Colon Carcinoma Metastatic in the Brain (tissue), 2 donors: ENCODE results near the gene MAP3K6.

DNA sequence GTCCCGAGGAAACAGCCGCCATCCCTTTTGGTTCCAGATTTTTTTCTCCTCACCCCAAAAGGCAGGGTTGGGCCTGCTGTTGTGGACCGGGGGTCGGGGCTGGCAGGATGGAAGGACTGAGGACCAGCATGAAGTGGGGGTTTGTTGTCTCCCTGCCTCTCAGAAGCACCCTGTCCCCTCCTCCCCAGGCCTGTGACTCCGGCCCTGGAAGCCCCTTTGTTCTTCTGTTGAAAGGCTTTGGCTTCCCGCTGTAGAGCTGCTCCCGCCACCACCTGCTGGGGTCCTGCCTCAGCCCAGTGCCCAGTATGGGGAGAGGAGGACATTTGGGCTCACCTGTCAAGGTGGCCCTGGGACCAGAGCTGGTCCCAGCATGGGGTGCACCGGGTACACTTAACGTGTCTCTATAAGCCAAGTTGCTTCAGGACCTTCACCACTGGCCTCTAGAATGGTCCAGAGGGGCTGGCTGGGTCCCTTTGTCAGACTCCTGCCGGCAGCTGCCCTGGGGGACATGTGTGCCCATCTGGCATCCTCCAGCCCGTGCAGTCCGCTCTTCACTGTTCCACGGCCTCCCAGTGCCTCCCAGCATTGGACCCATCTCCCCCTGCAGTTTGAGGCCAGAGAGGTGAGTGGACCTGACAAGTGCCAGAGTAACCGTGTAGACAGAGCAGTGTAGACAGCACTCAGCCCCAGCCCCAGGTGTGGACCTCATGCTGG is 6.2 kb upstream of the SYTL1 start:
- PRO-cap, 2 experiments: no peak in any of the 2 experiments

GRCh38 chr1:27342471-27342901 is 664 bp downstream of the SYTL1 start:
- PRO-cap, 2 experiments: no peak in any of the 2 experiments

GRCh38 chr1:27350294-27350946 is 8.6 kb downstream of the SYTL1 start:
- PRO-cap, 2 experiments: no peak in any of the 2 experiments

DNA sequence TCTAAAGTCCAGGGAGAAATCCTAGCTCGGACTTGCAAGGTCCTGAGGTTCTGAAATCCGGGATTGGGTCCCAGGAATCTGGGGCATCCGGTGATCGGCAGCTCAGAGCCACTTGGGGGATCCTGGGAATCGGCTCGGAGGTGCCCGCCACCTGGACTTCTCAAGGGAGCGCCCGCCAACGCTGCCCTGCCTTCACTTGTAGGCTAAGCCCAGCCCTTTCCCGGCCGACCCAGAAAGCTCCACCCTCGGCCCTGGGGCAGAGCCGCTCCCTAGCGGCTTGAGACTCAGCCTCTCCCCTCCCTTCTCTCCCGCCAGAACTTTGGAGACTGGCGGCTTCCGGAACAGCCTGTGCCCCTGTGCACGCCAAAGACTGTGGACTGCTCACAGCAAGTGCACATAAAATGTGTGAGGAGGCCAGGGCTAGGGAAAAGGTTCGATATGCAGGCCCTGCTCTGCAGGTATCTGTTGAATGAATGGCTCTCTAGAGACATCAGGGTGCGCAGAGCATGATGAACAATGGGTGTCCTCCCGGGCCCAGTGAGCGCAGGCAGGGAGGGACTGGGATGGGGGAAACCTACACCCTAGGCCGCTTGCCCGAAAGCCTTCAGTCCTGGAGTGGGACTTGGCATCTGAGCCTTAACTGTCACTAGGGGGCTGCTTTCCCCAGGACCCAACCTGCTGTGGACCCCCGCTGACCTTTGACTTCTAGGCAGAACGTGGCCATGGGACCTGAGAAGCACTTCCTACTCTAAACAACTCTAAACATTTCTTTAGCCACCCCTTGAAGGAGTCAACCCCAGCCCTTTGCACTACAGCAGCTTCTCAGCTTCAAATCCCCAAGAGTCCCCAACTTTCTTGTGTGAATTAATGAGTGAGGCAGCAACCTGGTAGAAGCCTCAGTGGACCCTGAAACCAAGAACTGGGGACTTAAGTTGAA is at the start of gene MAP3K6:
TSS of gene MAP3K6 (minus strand) at position 200 of the 937 bp plus-strand sequence.
- PRO-cap, 2 experiments: peak in 2 of 2 experiments; most common plus-strand start position 316 of the sequence (in 1); most common minus-strand start position 198 of the sequence (in 2)

DNA sequence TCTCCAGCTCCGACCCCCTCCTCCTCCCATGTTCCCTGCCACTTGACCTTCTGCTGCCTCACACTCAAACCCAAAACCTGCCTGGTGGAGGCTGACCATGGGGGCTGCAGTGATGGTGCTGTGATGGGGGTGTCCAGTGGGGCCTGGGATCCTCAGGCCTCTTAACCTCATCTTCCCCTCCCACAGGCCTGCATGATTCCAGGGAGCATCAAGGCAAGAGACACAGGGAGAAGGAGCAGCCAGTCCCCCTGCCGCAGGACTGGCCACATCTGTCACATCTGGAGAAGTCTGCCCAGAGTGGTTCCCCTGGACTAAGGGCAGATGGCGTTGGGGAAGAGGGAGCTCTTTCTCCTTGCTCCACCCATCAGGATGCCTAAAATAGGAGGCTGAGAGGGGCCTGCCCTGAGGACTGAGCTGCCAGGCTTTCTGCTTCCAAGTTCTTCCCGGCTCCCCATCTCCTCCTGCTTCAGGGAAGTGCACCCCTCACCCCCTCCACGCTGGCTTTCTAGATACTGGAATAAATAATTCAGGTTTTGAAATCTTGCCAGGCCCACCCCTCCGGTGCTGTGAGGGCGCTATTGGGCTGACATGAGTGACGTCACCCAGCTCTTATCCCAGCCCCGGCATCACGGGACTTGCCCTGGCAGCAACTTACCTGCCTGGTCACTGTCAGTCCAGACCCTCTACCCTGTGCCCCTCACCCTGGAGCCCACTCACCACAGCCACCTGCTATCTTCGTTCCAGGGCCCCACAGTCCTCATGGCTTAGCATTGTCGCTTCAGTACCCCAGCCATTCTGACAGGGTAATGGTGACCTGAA is 1.1 kb upstream of the GPR3 start:
- PRO-cap, 2 experiments: no peak in any of the 2 experiments

DNA sequence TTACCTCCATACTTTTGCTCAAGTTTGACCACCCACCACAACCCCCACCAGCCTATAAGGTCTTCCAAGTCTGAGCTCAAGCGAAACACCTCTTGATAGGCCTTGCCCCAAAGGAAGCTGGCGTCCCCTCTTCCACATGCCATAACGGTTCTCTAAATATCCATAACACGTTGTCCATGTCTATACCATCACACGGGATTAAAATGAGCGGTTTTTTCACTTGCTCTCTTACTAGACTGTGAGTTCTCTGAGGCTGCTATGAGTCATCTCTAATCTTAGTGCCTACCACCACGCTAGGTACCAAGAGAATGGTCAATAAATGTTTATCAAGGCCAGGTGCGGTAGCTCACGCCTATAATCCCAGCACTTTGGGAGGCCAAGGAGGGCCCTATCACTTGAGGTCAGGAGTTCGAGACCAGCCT is 41.0 kb downstream of the WASF2 start:
- PRO-cap, 2 experiments: no peak in any of the 2 experiments

- PRO-cap, 2 experiments: no peak in any of the 2 experiments
These were observed 11.8 kb downstream of the WASF2 start for GRCh38 chr1:27478124-27478593.

DNA sequence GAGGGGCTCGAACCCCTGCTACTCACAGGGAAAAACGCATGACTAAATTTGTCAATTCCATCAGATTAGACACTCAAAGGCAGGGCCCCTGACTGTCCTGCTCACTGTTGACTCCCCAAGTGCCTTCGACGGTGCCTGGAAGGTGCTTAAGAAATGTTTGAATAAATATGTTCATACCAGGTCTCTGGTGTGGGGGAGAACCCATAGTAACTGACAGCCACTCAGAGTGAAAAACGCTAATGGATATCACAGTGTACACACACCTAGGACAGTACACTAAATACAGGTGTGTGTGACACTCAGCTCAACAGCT is 39.7 kb upstream of the WASF2 start:
- PRO-cap, 2 experiments: no peak in any of the 2 experiments

DNA sequence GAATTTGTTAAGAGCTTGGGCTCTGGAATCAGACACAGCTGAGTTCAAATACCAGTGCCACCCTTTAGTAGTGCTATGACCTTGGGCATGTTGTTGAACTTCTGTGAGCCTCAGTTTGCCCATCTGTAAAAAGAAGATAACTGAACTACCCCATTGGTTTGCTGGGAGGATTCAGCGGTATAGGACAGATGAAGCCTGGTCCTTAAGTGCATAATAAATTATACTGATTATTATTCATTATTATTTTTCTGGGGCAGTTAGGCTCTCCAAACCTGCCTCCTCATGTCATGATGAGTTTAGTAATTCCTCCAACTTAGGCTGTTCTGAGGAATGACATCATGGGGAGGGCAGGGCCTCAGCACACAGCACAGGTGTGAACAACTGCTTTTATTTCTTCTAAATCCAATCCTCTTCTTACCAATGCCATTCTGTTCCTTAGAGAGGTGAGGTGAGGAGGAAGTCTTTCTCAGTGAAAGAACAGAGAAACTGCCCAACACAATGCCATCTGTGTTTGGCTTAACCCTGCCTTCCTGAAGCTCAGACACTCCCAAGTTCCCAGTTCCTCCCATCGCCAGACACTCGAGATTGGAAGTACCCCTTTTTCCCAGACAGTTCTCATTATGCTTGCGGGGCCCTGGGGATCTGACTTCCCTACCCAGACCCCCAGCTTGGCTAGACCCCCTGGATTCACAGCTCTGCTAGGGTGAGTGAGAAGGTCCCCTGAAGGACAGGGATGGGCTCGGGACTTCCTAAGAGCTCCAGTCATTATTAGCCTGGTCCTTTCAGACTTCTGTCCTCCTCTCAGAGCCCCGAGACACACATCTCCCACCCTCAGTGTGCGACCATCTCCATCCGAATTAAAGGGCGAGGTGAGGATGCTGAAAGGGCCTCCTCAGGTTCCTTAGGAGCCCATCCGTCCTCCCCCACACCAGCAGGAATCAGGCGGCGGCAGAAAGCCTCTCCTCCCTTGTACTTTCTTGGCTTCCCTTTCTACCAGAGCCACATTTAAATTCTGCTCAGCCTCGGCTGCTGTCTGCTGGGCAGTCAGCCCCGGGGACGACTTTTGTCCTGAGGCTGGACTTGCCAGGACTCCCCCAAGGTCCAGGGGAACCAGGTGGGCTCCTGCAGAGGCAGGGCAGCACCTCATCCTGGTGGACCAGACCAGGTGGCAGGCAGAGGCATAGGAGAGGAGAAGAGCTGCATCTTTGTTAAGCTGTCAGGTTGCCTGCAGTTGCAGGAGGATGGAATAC is 45.6 kb upstream of the WASF2 start:
- PRO-cap, 2 experiments: no peak in any of the 2 experiments

DNA sequence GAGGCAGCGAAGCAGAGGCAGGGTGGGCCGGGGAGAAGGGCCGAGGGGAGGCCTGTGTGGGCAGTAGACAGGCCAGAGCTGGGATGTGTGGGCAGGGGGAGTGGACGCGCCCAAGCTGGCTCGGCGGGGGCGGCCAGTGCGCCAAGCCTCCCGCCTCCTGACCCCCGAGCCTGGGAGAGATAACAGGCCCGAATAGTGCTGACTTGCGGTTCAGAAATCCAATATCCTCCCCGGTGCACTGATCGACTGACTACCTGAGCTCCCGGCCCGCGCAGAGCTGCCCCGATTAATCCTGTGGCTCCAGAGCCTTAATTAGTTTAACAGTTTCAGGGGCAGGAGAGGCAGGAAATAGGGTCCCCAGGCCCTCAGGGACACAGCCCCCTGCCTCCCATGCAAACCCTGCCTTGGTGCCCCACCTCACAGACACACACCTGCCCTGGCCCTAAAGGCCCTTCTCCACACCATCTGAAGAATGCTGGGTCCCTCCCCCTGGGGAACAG is 41.8 kb downstream of the AHDC1 start:
- PRO-cap, 2 experiments: no peak in any of the 2 experiments

DNA sequence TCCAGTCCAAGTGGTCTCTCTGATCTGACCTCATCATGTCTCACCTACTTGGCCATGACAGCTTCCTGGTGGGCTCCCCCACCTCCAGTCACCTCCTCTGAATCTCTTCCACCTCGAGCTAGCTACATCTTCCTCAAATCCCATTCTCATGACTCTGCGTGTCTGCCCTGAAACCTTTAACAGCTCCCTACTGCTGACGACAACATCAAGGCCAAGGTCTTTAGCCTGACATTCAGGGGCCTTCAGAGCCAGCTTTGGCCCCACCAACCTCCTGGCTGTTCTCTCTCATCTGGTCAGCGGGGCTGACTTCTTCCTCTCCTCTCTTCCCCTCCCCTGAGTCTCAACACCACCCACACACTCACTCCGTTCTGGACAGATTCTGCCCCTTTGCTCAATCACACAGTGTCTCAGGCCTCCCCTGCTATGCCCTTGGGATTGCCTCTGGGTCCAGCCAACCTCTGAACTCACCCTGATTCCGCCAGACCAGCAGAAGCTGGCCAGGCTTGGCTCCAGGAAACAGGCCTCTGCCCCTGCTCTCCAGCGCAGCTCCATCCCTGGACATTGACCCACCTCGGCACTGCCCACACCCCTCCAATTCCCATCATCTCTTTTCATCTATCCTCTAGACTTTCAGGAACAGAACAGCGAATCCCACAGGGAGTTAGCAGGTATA is 22.2 kb downstream of the AHDC1 start:
- PRO-cap, 2 experiments: no peak in any of the 2 experiments

GRCh38 chr1:27599701-27600915 is 3.8 kb downstream of the AHDC1 start:
- PRO-cap, 2 experiments: no peak in any of the 2 experiments

- PRO-cap, 2 experiments: peak in 1 of 2 experiments; most common plus-strand start chr1:27601975 (in 1)
These were observed 2.1 kb downstream of the AHDC1 start for GRCh38 chr1:27601391-27602767.

- PRO-cap, 2 experiments: no peak in any of the 2 experiments
These were observed 2.1 kb downstream of the FGR start for GRCh38 chr1:27632574-27633635.

DNA sequence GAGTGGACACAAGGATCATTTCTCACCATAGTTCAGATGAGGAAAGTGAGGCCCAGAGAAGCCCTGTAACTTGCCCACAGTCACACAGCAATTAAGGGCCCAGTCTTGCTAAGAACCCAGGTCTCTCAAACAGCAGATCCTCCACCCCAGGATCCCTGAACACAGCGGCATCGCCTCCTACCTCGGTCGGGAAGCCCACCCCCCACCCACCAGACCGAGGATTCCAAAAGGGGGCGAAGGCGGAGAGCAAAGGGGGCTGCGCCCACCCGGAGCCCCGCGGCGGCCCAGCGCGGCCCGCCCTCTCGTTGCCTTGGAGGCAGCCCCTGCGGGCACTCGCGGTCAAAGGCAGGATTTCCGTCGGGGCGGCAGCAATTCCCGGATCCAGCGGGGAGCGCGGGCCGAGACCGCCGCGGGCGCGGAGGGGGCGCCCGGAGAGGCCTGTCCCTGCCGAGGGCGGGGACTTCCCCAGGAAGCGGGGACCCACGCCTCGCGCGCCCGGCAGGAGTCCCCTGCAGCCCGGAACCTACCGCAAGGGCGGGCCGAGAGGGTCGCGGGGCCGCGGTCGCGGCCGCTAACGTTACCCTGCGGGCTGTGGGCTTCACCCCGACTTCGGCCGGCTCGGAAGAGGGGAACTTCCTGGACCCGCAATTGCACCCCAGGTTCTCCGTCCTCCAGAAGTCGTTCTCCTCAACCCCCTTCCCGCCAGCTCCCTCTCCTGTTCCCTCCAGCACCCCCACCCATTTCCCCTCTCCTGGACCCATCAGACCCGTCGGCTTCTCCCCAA is 901 bp downstream of the FGR start:
- PRO-cap, 2 experiments: no peak in any of the 2 experiments

GRCh38 chr1:27648777-27649026 is 13.7 kb upstream of the FGR start:
- PRO-cap, 2 experiments: no peak in any of the 2 experiments

DNA sequence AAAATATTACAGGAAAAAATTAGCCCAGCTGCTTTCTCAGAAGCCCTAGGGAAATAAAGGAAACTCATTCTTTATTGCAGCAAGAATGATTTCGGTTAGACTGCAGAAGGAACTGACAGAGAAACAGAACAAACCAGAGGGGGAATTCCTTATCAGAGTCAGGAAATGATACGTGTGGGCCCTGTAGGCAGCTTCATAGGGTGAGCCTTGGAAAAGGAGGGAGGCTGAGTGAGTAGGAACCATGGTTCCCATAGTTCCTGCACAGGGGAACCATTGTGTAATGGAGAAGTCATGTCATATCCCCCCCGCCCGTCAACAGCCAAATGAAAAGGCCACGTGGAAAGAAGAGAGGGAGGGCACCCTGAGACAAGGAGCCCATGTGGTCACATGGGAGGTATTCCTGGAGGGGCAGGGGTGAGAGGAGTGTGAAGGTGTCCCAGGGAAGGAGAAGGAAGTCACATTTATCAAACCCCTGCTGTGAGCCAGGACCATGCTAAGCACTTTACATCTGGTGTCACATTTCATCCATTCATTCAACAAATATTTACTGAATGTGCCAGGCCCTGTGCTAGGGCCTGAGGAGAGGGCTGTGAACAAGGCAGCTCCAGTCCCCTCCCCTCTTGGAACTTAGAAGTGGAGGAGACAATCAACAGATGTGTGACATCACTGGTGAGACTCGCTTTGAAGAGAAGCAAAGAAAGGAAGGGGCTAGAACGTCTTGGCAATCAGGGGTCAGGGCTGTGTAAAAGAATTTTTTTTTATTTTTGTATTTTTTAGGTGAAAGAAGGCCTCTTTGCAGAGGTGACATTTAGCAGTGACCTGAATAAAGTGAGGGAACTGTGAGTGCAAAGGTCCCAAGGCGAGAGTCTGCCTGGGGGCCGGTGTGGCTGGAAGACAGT is 15.7 kb upstream of the FGR start:
- PRO-cap, 2 experiments: no peak in any of the 2 experiments

GRCh38 chr1:27659239-27660352 is 12.4 kb downstream of the IFI6 start:
- PRO-cap, 2 experiments: peak in 2 of 2 experiments; most common plus-strand start chr1:27659578 (in 1); most common minus-strand start chr1:27660097 (in 2)

DNA sequence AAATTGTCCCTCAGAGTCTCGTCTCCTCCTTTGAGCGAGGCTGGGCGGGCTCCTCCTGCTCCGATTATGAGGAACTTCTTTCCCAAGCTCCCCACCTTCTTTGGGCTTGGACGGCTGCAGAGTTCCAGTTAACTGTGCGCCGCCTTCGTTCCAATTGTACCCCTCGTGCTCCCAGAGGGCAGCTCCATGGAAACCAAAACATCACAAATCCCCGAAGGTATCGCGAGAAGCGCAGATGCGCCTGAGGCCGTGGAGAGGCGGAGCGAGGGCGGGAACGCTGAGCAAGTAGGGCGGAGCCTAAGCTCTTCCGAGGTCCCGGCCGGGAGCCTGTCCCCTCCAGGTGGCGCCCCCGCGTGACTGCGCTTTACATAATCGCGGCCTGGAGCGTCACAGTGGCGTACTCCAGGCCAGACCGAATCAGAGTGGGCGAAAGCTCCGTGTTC is 317 bp upstream of the FAM76A start:
- PRO-cap, 2 experiments: peak in 2 of 2 experiments; most common minus-strand start position 158 of the sequence (in 2)

- PRO-cap, 2 experiments: no peak in any of the 2 experiments
These were observed 14.9 kb upstream of the MED18 start for GRCh38 chr1:28313841-28314495.